Metanephros (tissue), 2 donors: ENCODE measurements around the gene HDDC3.

- RAMPAGE, long total RNA: no peak
These were observed 8.7 kb downstream of the FES start for GRCh38 chr15:90892799-90893591.

GRCh38 chr15:90912015-90912656, 9.0 kb downstream of the MAN2A2 start:
- RAMPAGE, long total RNA: no peak

GRCh38 chr15:90914276-90914762, 11.2 kb downstream of the MAN2A2 start:
- RAMPAGE, long total RNA: no peak

GRCh38 chr15:90932425-90932976, at the start of gene HDDC3:
HDDC3 (minus strand) TSS chr15:90932549.
- RAMPAGE, long total RNA: no peak

GRCh38 chr15:91369746-91370019, 269.6 kb downstream of the SV2B start:
- RAMPAGE, long total RNA: no peak

- RAMPAGE, long total RNA: no peak
These were observed 37.1 kb downstream of the SLCO3A1 start for GRCh38 chr15:91890529-91890995.

DNA sequence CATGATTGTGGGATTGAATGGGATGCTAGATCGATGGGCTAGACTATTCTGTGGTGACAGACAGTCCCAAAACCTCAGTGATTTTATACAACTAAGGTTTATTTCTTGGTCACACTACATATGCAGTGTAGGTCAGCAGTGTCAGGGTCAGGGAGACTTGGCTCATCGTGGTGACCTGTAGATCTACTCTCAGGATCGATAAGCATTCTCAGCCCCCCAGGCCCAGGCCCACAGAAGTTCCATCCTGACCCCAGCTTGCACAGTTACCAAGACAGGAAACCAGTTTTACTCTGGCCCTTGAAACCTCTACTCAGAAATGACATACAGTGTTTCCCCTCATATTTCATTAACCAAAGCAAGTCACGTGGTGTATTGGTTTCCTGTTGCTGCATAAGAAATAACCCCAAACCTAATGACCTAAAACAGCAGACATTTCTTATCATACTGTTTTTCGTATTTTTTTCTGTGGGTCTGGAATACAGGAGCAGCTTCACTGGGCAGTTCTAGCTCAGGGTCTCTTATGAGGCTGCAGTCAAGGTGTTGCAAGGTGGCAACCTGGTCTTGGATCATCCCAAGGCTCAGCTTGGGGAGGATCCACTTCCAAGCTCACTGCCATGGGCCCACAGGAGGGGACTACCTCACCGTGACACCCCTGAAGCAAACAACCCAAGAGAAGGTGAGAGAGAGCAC, 242.2 kb downstream of the SLCO3A1 start:
- RAMPAGE, long total RNA: no peak

DNA sequence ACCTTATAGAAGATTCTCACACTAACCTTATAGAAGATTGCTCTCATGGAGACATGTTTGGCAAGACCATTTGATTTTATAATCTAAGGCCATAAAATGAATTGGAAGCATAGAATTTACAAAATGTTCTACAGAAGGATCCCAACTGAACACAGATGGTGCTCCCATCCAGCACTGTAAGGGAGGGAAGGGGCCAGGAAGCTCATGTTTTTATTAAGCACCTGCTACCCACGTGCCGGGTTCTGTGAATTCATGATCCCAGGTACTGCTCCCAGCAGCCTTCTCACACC, 223.6 kb upstream of the ST8SIA2 start:
- RAMPAGE, long total RNA: no peak

DNA sequence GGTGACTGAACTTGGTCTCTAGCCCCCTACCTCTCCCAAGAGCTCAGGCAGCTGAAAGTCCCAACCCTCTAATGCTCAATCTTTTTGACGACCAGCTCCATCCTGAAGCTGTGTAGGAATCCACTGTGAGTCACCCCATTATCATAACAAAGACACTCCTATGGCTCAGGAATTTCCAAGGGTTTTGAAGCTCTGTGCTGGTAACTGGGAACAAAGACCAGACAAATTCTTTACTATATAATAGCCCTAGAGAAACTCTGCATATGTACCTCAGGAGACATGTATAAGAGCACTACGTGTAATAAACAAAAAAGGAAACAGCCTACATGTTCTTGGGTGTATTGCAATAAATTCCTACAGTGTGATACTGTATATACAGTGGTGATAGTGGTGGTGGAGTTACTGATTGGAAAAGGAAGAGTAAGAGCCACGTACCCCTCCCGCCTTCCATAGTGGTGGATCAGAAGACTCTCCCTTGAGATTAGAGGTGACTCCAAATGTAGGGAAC, 116.6 kb downstream of the ST8SIA2 start:
- RAMPAGE, long total RNA: no peak

- RAMPAGE, long total RNA: no peak
These were observed 38.0 kb downstream of the FAM174B start for GRCh38 chr15:92617282-92618274.

DNA sequence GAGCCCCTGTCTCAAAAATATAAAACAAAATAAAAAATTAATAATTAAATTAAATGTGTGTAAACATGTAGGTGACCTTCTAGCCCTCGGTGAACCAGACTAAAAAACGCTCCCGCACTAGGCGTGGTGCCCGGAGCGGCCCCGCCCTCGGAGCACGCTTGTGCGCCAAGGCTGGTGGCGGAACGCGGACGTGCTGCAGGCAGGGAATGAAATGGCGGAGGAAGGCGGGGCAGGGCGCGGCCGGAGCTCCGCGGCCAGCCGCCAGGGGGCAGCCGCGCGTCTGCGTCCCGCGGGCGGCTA, 91.2 kb upstream of the CHD2 start:
- RAMPAGE, long total RNA: no peak

DNA sequence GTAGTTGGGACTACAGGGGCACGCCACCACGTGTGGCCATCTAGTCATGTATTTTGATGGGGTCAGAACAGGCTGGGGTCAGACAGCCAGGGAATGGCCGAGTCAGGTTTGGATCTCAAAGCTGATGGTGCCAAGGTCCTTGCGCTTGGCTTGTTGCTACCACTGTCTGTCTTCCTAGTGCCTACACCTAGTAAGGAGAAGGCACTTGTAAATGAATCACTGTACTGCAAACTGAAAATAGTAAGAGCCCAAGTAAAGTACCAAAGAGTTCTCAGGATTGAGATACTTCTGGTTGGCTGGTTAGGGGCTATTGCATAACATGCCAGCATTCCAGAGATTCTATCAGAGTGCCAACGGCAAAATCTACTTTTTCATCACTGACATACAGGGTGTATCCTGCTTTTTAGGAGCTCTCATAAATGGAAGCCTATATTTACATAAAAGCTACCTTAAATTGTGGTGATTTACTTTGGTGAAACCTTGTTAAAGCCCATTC, 30.9 kb upstream of the CHD2 start:
- RAMPAGE, long total RNA: no peak

- RAMPAGE, long total RNA: no peak
These were observed 30.6 kb downstream of the CHD2 start for GRCh38 chr15:92930689-92931200.

- RAMPAGE, long total RNA: no peak
These were observed 41.2 kb downstream of the CHD2 start for GRCh38 chr15:92940955-92942125.

- RAMPAGE, long total RNA: no peak
These were observed 61.4 kb downstream of the RGMA start for GRCh38 chr15:93027290-93028276.

- RAMPAGE, long total RNA: no peak
These were observed 147.1 kb upstream of the RGMA start for GRCh38 chr15:93235787-93236804.

DNA sequence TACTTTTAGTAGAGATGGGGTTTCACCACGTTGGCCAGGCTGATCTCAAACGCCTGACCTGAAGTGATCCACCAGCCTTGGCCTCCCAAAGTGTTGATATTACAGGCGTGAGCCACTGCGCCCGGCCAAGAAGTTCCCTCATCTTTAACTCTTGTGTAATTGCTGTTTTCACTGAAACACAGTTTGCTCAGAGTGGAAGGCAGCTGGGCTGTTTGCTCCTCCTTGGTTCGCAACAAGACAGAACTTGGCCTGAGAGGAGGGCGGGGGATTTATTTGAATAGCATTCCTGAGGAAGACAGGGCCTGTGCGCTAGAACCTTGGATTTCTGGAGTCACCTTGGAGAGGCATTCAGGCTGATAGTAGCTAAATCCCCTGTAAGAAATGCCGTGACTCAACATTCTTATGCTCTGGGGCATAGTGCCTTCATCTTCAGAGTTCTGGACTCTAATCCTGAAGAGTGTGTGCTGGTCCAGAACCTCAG, 226.6 kb upstream of the MCTP2 start:
- RAMPAGE, long total RNA: no peak

- RAMPAGE, long total RNA: no peak
These were observed 160.9 kb upstream of the MCTP2 start for GRCh38 chr15:94070208-94071171.

DNA sequence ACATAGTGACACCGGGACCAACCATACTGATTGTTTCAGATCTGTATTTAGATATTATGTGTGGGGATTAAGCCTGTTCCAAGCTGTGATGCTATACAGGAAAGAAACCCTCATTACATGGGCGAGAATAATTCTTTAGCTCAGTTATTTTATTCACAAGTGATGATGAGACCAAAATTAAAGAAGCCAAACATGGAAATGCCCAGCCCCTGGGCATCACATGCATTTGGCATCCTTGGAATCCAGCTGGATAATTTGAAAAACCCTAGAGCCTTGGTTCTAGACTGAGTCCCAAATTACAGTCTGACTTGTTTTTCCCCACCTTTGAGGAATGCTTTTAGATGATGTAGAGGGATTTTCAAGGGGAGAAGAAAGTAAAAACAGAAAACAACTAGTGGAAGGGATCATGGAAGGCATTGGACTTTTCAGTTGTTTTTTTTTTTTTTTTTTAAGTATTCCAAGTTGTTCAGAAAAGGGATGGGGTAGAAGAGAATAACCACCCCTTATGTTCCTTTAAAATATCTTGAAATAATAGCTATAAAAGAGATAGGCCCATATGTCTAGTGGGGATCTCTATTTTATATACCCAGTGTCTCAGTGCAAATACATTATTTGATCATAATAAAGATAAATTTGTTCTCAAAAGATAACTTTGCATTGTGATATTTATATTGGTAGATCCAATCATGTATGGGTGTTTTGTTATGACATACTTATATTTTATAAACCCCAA, 175.2 kb downstream of the MCTP2 start:
- RAMPAGE, long total RNA: no peak

- RAMPAGE, long total RNA: no peak
These were observed 613.5 kb downstream of the MCTP2 start for GRCh38 chr15:94844506-94845643.